Camera-type eye (tissue), 1 donor: ENCODE measurements around a stretch of chr10.

GRCh38 chr10:11175505-11176310 is 158.0 kb downstream of the CELF2 start:
- RAMPAGE, long total RNA = no peak

DNA sequence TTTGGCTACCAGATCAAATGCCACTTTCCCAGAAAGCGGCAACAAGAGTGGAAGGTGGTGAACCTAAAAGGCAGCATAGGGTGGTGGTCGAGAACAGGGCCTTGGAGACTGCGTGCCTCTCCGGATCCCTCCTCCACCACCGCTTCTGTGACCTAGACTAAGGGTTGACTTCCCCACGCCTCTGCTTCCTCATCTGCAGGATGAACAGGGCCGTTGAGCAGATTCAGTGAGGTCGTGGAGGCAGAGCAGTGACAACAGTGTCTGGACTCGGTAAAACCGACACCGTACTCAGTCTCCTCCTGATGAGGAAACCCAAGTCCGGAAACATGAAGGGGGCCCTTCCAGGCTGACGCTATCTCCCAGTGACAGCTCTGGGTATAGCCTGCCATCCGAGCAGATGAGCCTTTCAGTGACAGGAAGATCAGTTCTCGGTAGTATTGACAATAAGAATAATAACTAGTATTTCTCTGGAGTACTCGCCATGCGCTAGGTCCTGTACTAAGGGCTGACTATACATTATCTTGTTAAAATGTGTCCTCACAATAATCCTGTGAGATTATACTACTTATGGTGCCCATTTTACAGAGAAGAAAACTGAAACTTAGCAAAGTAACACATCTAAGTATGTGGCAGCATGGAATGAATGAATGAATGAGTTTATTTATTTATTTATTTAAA is 162.7 kb downstream of the CELF2 start:
- RAMPAGE, long total RNA = no peak

- RAMPAGE, long total RNA = no peak
Observed at GRCh38 chr10:11191281-11191711, 173.6 kb downstream of the CELF2 start.

DNA sequence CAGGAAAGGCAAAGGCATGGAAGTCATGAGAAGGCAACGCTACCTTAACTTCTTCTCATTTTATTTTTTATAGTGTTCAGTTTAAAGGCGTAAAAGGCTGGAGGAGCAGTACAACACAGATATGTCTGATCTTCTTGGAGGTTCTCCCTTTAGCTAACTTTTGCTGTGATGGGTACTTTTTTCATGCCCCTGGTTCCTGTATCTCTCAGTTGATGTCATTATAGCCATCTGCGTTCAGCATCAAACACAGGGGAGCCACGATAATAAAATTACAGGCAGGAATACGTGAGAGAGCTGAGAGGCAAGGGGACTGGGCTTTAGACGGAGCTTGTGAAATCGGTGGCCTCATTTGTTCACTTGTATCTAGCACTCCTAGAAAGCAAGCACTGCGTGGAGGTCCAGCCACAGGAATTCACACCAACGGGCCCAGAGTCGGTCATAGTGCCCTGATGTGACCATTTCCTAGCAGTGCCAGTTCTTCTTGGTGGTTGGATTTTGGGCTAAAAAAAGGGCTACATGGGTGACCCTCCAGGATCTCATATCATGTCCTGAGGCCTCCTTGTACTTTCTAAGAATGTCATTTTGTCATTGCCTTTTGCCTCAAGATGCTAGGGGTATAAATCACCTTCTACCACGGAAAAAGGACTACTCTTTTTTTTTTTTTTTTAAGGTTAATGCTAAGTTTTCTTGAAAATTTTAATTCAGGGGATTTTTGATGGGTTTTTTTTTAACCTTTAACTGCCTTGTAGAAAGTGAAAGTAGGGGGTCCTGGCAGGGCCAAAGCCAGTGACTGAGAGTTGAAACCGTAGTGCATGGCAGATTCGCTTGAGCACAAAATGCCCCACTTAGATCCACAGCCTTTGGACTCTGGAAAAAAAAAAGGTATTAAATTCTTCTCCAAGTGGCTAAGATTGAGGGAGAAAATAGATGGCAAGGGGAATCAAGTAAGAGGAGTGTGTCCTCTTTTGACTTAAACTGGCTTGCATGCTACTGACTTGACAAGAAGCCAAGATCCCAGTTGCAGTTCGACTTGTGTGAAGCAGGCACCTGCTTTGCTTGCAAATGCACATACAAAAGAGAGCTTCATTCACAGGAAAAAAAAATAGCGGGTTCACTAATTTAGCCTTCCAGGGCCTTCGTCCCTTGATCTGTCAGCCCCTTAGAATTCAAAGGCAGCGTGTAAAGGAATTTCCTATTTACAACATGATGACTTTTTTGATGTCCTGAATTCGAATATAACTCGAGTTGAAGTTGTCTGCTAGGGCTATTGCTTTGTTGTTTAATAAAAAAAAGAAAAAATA is 191.7 kb downstream of the CELF2 start:
- RAMPAGE, long total RNA = no peak

GRCh38 chr10:11300455-11300889 is 282.8 kb downstream of the CELF2 start:
- RAMPAGE, long total RNA = no peak

GRCh38 chr10:11302581-11303000 is 284.9 kb downstream of the CELF2 start:
- RAMPAGE, long total RNA = no peak

DNA sequence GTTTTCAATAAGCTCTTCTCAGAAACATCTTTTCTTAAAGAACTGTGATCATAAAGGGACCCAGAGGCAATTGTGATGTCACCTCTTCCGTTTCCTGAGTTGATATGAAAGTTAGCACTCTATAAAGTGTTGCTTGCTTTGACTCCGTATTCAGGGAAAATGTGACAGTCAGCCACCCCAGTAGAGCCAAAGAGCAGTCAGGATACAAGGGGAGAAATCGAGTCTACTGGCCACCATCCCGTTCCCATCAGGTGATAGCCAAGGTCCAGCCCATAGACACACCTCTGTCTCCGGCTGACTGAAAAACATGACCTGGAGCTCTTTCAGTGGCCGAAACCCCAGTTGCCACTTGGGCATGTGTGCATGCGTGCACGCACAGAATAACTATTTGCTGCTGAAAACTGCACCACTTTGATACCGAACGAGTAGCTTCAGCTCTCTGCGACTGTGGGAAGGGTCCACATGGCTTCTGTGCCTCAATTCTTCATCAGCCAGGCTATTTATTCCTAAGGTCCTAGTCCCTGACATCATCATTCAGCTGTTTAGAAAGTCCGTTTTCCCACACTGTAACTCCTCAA is 291.3 kb downstream of the USP6NL start:
- RAMPAGE, long total RNA = no peak

GRCh38 chr10:11393890-11394089 is 217.7 kb downstream of the USP6NL start:
- RAMPAGE, long total RNA = no peak

GRCh38 chr10:11401726-11402129 is 209.7 kb downstream of the USP6NL start:
- RAMPAGE, long total RNA = no peak

DNA sequence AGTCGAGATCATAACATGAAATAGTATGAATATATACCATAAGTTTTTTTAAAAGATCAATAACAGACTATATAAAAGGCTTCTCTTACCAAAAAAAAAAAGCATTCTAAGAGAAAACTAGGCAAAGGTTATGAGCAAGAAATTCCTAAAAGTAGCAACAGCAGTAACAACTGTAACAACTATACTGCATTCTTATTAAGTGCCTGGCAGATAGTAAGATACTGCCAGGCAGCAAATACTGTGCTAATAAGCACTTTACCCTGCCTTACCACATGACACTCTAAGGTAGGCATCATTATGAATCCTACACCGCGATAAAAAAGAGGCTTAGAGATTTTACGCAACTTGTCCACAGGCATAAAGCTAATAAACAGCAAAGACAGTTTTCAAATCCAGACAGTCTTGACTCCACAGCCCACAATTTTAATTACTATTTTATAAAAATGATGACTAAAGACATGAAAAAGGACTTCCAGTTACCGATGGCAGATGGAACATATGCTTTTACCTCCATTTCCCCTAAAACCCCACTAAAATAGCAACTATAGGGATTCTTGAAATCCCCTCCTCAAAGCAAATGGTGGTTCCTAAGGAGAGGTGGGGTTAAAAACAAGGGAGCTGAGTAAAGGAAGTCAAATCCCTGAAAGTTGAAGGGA is 83.1 kb downstream of the USP6NL start:
- RAMPAGE, long total RNA = no peak

DNA sequence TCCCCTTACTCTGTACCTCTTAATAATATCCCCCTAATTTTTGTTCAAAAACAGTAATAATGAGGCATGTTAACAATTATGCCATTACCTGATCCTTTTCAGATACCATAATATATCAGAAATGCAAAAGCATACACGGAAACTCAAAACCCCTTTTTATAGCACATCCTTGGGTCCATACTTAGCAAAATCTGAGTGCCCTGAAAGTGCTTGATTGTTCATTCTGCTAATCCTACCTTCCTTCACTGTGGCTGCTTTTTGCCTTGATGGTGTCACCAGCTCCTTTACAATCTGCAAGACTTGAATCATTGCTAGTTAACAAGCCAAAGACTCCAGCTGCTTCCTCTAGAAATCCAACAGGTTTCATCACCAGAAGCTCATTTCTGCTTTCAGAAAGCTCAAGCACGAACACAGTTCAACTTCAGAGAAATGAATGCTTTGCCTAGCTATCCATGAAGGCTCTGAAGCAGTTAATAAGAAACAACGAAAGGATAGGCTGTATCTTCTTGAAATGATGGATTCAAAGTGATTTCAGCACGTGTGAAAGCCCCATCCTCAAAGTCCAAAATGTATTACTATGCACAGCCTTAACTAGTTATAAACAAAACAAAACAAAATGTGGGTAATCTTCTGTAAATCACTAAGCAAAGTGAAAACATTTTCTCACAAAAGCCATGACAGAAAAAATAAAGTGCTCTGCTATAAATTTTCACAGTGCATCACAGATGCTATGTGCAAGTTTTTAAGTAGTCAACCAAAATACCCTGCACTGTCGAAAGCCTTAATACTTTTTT is 37.9 kb downstream of the USP6NL start:
- RAMPAGE, long total RNA = no peak

GRCh38 chr10:11589263-11590118 is 22.0 kb downstream of the USP6NL start:
- RAMPAGE, long total RNA = no peak

- RAMPAGE, long total RNA = no peak
Observed at GRCh38 chr10:11699228-11700085, 42.7 kb upstream of the ECHDC3 start.

DNA sequence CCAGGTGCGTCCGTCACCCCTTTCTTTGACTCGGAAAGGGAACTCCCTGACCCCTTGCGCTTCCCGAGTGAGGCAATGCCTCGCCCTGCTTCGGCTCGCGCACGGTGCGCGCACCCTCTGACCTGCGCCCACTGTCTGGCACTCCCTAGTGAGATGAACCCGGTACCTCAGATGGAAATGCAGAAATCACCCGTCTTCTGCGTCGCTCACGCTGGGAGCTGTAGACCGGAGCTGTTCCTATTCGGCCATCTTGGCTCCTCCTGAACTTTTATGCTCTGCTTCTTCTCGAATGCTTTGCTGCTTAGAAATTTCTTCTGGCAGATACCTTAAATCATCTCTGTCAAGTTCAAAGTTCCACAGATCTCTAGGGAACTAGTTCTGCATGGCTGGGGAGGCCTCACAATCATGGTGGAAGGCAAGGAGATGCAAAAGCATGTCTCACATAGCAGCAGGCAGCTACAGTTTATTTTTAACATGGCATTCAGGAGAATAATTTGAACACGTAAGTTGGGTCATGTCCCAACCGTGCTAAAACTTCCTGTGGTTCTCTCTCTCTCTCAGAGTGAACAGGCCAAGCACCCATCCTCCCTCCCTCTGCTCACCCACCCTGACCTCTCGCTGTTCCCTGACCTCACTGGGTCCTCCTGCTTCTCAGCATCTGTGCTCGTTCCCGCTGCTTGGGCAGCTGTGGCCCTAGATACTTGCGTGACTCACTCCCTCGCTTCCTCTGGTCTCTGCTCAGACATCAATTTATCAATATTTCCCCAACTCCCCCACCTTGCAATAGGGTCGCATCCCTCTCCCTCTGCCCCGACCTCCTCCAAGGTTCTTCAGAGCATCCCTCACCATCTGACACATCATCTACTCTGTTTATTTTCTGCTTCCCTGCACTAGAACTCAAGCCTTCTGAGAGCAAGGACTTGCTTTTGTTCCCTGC is 4.7 kb upstream of the ECHDC3 start:
- RAMPAGE, long total RNA = no peak

GRCh38 chr10:11824217-11825464 is 1.5 kb downstream of the PROSER2 start:
- RAMPAGE, long total RNA = no peak

DNA sequence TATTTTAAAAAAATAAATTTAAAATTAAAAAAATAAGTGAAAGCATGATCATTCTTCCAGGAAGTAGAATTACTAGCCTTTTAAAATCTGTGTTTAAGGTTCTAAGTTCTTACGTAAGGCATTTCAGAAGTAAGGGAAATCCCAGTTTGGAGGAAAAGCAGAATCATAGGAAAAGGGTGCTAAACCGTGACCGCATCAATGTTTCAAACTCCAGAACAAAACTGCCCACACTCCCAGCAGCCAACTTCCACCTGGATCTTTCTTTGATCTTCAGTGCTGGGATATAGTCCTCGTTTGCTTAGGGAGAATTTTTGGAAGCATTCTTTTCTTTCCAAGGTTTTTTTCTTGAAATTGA is 8.8 kb downstream of the PROSER2 start:
- RAMPAGE, long total RNA = no peak

DNA sequence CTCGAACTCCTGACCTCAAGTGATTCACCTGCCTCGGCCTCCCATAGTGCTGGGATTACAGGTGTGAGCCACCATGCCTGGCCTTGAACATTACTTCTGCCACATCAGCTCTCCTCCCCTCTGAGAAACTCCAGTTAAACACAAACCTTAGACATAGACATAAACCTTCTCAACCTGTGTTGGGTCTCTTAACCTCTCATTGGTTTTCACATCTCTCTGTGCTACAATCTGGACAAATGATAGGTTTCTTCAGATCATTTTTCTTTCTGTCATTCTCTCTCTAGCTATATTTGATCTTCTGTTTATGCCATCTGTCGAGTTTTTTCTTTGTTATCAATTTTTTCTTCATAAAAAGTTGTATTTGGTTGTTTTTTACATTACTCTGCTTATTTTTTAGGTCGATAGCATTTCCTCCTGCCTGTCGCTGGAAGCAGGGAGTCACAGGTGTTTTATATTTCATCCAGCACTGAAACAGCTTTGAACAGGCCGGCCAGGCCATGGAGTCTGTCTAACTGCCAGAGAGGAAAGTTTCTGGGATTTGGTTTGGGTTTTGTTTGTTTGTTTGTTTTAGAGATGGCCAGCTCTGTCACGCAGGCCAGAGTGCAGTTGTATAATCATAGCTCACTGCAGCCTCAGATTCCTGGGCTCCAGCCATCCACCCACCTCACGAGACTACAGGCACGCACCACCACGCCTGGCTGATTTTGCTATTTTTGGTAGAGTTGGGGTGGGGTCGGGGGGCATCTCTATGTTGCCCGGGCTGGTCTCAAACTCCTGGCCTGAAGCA is 23.2 kb downstream of the PROSER2 start:
- RAMPAGE, long total RNA = no peak

- RAMPAGE, long total RNA = no peak
Observed at GRCh38 chr10:12181138-12181952, 14.3 kb downstream of the NUDT5 start.

GRCh38 chr10:12270814-12271361 is 74.9 kb downstream of the CDC123 start:
- RAMPAGE, long total RNA = no peak

- RAMPAGE, long total RNA = no peak
Observed at GRCh38 chr10:12720362-12720770, 281.1 kb downstream of the CCDC3 start.